H4 (cell line): ENCODE measurements around a stretch of chr10.

GRCh38 chr10:5624348-5625137, 41.9 kb downstream of the ASB13 start:
- RAMPAGE, long total RNA: no peak

DNA sequence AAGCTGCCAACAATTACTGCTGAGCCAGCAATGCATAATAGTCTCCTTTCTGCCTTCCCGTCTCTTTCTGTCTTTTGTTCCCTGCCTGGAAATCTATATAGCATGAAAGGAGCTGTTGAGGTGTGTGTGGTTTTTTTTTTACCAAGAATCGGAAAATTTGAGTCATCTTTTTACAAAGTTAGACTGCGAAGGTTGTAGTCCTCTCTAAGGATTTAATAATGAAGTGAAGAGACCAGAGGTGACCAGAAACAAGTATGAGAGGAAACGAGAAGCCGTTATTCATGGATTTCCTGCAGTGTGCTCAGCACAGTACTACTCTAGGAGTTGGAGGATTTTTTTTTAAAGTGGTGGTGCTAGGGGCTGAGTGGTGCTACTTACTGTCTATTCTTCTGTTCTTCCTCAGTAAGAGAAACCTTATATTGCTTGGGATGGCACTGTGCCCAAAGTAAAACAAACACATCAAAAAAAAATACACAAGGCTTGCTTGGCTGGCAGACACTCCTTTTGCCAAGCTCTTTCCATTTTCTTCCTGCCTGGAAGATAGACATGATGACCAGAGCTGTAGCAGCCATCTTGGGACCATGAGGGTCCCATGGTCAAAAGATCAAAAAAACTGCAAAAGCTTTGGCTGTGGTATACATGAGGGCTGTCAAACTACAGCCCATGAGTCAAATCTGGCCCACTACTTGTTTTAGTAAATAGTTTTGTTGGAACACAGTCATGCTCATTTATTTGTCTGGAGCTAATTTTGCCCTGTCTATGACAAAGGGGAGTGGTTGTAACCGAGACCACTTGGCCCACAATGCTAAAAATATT, 37.3 kb downstream of the ASB13 start:
- RAMPAGE, long total RNA: no peak

- RAMPAGE, long total RNA: no peak
Observed at GRCh38 chr10:5665376-5665753, 1.0 kb downstream of the ASB13 start.

GRCh38 chr10:5714715-5715351, 30.2 kb downstream of the TASOR2 start:
- RAMPAGE, long total RNA: no peak

DNA sequence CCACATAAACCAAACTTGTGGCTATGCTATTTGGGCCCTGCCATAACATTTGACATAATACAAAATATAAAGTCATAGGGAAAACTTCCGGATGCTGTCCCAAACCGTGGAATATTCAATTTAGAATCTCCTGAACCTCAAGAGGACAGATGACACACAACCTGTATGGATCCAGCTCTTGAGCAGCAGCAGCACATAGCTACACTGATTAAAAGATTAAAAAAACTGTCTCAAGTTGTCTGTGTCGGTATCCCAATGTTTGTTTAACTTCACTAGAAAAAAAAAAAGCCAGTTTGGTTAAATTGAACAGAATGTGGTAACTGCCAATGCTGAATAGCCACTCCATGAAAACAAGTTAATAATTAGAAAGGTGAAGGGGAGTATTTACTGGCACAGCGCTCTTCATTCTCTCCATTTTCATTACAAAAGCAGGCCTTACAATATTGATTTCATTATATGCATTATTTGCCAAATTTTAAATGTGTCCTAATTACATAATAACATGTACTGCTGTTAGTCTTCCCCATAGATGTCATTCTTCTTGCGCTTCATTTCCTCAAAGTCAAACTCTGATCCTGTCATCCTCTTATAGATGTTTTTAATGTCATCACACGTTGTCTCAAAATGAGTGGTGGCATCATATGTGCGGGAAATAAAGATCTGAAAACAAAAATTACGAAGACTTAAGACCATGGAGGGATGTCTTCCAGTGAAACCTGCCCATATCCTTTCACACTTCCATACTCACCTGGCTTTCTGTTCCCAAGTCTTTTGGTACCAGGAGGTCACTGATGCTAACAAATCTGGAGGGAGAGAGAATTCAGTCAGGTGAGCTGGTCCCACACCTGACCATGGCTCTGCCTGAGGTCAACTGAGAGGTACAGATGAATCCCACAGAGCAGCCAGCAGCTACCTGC, 47.5 kb downstream of the GDI2 start:
- RAMPAGE, long total RNA: no peak

GRCh38 chr10:5899927-5900694, 10.1 kb downstream of the FBH1 start:
- RAMPAGE, long total RNA: no peak

- RAMPAGE, long total RNA: no peak
Observed at GRCh38 chr10:5917199-5917734, 27.2 kb downstream of the FBH1 start.

DNA sequence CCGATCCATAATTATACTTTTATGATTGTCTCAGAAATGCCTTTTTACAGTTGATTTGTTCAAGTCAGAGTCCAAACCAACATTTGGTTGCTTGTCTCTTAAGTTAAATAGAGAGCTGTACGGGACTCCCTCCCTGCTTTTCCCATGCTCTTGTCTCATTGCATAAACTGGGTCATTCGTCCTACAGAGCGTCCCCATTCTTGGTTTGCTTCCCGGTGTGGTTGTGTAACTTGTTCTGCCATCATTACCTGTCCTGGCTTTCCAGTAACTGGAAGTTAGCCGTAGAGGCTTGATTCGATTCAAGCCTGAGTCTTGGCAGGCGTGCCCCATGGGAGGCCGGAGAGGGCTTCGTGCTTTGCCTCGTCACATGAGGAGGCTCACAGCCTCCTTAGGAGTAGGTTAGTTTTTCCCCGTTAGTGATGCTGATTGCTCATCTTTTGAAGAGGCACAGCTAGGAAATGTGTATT, 40.2 kb downstream of the FBH1 start:
- RAMPAGE, long total RNA: no peak

GRCh38 chr10:5943350-5943976, 33.9 kb downstream of the IL15RA start:
- RAMPAGE, long total RNA: no peak

DNA sequence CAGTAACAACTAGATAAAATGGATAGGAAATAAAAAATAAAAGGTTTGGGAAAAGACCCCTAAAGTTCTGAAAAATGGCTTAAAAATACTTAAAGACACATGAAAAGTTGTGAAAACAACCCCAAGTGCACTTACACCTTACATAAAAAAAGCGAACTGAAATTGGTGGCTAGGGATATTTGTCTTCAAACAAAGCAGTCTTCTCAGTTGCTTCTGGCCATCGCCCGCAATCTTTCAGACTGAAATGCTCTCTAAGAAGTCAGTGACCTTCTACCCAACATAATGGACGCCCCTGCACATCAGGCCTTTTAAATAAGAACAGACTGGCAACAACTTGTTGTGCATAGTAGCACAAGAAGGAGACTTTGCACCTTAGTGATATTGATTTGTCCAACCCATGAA, 4.5 kb downstream of the IL15RA start:
- RAMPAGE, long total RNA: no peak

DNA sequence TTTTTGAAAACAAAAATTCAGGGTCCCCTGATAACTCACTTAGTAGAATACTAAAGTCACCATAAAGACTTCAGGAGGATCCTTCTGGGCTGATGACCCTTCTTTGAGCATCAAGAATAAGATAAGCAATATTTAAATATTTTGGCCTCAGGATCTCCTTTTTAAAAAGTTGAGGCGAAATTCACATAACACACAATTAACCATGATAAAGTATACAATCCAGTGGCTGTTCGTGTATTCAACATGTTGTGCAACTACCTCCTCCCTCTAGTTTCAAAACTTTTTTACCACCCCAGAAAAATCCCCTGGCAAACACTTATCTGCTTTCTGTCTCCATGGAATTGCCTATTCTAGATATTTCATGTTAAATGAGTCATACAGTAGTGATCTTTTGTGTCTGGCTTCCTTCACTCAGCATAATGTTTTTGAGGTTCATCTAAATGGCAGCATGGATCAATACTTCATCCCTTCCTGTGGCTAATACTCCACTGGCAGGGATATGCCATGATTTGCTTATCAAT, 31.8 kb upstream of the IL15RA start:
- RAMPAGE, long total RNA: no peak

GRCh38 chr10:6014450-6015003, 37.2 kb upstream of the IL15RA start:
- RAMPAGE, long total RNA: no peak

- RAMPAGE, long total RNA: no peak
Observed at GRCh38 chr10:6083563-6084062, 5.2 kb upstream of the RBM17 start.

- RAMPAGE, long total RNA: no peak
Observed at GRCh38 chr10:6143500-6143928, 54.7 kb downstream of the RBM17 start.

- RAMPAGE, long total RNA: no peak
Observed at GRCh38 chr10:6144336-6145038, 55.7 kb downstream of the RBM17 start.

DNA sequence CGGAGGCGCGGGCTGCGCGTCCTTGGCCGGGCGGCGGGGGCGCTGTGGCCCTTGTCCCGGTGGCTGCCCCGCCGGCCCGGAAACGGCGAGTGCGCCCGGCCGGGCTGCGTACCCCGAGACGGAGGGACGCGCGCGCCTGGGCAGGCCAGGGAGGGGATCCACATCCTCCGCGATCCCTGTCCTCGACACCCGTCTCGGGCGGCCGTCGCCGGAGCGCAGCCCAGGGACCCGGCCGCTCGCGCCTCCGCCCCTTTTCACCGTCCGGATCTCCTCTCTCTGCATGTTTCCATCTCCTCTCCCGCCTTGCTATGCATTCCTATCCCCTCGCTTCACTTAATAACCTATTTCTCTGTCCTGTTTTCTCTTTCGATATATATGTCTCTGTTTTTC, 729 bp downstream of the PFKFB3 start:
- RAMPAGE, long total RNA: no peak

- RAMPAGE, long total RNA: no peak
Observed at GRCh38 chr10:6204891-6205128, 2.1 kb downstream of the PFKFB3 start.

GRCh38 chr10:6205129-6205423, 2.3 kb downstream of the PFKFB3 start:
- RAMPAGE, long total RNA: no peak

DNA sequence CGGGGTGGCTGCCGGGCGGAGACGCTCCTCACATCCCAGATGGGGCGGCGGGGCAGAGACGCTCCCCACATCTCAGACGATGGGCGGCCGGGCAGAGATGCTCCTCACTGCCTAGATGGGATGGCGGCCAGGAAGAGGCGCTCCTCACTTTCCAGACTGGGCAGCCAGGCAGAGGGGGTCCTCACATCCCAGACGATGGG, 3.8 kb downstream of the PFKFB3 start:
- RAMPAGE, long total RNA: no peak

- RAMPAGE, long total RNA: no peak
Observed at GRCh38 chr10:6219875-6220174, 17.1 kb downstream of the PFKFB3 start.